Bronchus fibroblast of lung (primary cell): ENCODE measurements around a stretch of chr3.

DNA sequence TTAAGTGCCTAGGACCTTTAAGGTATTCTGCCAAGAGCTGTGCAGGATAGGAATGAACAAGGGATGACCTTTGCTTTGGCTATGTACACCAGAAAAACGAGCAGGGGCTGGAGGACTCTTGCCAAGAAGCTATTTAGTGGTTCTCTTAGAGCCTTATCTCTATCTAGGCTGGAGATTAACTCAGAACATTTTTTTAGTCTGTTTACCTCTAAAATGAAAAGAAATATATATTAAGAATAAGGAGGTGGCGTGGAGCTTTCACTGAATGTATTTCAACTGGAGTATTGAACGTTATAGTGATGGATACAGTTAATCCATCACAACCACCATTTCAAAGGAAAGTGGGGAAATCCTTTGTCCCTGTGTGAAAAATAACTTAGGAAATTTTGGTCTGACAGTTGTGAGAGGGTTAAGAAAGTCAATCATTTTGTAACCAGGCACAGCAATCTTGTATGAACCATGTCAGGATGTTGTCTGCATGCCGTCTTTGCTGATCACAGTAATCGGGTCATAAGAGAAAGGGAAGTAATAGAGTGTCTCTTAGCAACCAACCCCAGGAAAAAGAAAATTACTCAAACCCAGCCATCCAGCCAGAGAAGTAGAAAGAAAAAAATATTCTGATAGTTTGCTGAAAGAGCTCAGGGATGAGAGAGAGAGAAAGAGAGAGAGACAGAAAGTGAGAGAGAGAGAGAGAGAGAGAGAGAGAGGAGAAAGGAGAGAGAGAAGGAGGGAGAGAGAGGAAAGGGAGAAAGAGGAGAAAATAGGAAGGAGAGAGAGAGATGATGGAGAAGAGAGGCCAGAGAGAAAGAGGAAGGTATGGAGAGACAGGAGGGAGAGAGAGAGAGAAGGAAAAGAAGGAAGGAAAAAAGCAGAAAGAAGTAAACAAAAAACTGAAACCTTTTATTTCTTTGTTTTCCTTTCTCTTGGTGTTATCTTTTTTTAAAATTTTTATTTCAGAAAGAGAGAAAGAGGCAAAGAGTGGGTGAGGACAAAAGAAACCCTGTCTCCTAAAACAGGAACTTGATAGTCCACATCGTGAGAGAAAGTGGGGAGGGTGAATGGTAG is 279.3 kb downstream of the LPP start:
- RAMPAGE, long total RNA = no peak

GRCh38 chr3:188609345-188609970 is 455.5 kb downstream of the LPP start:
- RAMPAGE, long total RNA = no peak

DNA sequence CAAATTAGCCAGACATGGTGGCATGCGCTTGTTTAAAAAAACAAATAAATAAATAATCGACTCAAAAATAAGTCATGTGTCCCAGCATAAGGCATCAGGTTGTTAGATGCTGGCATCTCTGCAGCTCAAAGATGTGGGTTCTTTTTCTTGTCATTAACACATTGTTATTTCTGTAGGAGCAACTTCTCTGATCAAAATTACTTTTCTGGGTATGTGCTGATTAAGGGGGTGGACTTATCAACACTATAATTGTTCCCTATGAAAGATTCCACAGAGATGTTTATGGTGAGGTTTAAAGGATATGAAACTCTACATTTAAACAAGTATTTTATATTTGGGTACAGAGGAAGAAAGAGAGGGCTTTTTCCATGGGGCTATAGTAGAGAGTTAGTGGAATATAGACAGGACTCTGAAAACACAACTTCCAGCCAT is 294.0 kb upstream of the TPRG1 start:
- RAMPAGE, long total RNA = no peak

GRCh38 chr3:188879241-188879836 is 292.4 kb upstream of the TPRG1 start:
- RAMPAGE, long total RNA = no peak

DNA sequence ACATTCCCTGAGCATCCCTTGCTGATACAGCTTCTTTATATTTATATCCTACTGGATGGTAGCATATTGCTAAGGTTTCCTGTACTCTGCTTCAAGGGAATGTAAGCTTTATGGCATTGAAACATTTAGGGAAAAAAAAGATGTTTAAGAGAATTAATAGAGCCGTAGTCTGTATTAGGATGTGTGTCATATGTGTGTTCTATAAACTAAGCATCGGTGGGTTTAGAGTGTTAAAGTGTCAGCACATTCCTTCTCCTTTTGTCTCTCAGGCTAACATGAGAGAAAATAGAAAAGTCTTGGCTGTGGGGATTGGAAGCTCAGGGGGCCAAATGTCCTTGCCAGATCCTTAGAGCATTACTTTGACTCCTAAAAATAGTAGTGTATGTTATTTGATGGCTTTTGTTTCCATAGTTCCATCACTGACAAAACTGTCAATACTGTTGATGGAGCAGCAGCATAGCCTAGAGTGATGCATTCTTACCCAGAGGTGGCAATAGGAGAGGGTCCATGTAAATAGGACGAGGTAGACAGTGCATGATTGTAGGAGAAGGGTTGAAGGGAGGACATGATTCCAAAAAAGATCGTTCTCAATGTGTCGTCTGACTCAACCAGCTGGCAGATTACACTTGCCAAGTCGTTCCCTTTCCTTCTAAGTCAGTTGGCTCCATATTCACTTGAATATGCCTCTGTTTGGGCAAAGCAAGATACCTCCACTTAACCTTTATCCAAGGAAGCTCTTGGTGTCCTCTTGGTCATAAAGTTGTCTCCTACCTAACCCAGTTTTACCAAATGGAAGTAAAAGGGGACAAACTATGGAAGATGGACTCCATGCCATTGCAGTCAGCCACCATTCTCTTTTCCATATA is 282.7 kb upstream of the TPRG1 start:
- RAMPAGE, long total RNA = no peak

DNA sequence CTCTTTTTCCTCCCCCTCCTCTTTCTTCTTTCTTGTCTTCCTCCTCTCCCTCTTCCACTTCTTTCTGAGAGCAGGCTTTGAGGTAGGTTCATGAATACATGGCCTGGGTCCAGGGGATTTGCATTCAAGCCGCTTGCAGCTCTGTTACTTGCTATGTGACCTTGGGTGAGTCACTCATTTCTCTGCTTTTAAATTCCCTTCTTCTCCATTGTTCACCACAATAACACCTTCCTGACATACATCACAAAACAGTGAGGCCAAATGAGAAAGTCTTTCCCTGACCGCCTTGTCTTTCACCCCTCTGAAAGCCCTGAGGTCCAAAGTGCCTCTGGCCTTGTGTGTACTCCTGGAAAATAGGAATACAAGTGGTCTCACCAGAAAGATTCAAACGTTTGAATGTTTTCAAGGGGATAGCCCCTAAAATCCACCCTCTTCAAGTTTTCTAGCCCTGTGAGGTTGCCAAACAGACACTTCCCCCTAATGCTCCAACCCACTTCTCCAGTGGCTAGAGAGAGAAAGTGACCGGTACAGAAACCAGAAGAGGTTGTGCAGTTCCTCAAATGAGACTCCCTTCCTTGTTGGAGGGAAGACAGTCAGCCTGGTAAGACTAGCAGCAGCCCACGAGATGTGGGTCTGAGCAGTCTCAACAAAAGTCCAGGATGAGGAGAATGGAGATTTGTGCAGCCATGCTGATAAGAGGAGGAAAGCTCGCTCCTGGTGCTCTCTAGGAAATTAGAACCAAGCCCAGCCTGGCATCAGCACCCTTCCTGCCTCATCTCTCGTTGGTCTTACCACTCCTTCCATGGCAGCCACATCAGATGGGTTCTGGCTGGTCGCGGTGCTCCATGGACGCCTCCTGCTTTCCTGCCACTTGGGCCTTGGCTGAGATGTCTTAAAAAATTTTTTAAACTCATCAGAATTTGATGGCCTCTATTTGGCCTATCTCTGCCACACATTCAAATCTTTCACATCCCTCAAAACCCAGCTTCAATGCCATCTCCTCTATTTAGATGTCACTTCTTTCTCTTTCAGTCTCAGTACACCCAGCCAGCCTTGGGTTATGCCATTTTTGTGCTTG is 222.8 kb upstream of the TPRG1 start:
- RAMPAGE, long total RNA = no peak

GRCh38 chr3:189227022-189227834 is 55.5 kb downstream of the TPRG1 start:
- RAMPAGE, long total RNA = no peak

GRCh38 chr3:189304352-189305416 is 132.9 kb downstream of the TPRG1 start:
- RAMPAGE, long total RNA = no peak

DNA sequence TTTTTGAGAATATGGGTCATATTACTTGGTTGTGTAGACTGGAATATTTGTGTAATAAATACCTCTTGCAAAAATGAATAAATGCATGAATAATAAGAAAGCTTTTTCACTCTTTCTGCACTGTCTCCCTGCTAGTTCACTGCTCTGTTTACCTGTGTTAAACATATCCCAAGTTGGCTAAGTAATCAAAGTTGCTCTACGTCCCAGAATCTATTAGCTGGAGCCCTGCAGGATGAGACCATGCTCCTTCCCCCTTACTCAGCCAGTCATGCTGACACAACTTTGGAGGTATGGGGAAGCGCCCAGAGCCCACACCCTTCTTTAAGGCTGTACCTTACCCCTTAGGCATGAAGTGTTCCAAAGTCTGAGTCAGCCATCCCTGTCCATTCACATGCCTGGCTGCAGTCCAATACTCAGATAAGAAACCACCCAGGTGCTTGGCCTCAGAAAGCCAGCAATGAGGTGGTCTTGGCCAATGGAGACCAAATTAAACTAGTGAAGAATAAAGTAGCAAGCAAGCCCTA is 221.1 kb downstream of the TPRG1 start:
- RAMPAGE, long total RNA = no peak

DNA sequence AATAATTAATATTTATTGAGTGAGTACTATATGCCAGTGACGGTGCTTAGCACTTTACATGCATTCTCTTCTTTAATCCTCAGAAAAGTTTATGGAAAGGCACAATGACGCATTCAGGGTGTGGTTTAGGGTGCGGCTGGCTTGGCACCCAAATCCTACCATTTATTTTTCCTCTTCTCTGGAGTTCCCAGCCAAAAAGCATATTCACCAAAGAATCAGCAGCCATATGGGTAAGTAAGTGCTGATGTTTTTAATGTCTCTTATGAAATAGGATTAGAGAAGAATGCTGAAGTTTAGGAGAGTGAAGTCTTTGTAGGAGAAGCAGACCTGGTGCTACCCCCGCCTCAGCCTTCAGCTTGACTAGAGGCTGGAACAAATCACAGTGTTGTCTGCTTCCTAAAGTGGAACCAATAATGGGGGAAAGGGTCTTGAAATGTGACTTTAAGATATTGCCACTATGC is 140.3 kb upstream of the TP63 start:
- RAMPAGE, long total RNA = no peak

DNA sequence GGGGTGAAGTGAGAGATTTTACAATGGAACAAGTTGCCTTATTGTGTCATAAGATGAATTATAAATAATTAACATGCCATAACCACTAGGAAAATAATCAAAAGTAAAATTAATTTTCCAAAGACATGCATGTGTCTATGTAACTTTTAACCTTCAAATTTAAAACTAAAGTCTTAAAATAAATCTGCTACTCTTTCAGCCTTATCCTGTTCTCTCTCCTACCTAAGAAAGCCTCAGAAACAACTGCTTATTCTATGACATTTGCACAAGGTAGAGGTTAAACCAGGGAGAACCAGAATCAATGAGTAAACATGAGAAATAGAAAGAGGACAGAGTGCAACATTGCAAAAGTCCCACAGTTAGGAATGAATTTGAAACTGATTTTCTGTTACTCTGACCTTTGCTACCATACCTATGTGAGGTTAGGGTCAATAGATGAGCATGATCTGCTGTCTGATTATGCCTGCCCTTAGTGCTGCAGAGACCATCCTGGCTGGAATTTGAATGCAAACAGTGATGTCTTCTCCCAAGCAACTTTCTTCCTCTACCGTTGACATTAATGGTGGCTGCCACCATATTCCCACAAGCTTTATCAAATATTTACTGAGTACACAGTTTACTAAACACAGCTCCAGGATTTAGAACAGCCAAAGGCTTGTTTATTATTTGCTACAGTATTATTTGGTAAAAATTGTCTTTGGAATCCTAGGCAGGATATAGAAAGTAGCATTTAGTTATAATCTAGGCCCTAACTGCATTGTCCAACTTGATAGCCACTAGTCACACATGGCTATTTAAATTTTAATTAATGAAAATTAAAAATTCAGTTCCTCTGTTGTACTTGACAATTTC is 8.7 kb upstream of the CLDN1 start:
- RAMPAGE, long total RNA = no peak

DNA sequence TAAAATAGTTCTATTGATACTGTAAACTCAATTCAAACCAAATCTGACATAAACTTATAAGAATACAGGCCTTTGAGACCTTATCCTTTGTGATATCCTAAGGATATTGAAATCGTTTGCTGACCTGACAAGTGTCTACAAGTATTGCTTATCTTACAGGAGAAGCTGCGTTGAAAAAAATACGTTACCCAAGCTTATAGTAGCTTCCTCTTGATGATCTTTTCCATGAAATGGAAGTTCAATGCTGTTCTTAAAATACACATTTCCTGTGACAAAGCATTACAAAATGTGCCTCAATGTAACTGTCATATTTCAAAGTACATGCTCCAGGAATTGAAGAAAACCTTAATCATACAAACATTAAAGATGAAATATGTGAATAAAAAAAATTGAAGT is 104.8 kb downstream of the IL1RAP start:
- RAMPAGE, long total RNA = no peak

- RAMPAGE, long total RNA = no peak
Measured at GRCh38 chr3:190860544-190860988, 1.9 kb downstream of the GMNC start.

- RAMPAGE, long total RNA = no peak
Measured at GRCh38 chr3:191328664-191328972, 576 bp upstream of the CCDC50 start.

- RAMPAGE, long total RNA = no peak
Measured at GRCh38 chr3:192063364-192063977, 602.5 kb downstream of the PYDC2 start.

DNA sequence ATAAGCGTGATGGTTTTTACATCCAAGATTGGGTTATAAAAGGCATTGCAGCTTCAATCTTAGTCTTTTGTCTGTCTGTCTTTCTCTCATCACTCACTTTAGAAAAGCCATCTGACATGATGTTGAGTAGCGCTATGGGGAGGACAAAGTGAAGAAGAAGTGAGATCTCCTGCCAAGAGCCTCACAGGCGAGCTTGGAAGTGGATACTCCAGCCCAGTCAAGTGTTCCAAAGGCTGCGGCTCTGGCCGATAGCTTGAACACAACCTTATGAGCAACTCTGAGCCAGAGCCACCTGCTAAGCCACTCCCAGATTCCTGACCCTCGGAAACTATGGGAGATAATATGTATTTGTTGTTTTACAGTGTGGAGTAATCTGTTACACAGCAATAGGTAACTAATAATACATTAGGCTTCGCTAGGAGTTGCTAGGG is 76.3 kb downstream of the MB21D2 start:
- RAMPAGE, long total RNA = no peak

DNA sequence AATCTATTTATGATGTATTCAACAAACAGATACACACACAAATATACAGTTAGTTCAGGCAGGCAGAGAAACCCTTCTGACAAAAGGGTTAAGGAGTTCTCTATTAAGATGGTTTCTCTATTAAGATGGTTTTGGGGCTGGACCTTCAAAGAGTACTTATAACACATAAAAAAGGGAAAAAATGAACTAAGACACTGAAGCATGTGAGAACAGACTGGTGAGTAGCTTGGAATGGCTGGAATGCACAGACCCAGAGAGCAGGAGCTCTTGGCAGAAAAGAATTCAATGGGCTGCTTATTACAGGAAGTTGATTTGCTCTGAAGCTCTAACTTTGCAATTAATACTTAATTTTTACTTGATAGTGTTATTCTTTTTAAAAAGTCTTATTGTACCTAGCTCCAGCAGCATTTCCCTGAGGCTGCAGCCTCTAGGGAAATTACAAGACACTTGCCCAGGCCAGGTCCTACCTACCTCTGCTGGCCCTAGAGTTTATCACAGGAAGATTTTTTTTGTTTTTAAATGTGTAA is 28.5 kb downstream of the MB21D2 start:
- RAMPAGE, long total RNA = no peak

- RAMPAGE, long total RNA = no peak
Measured at GRCh38 chr3:192916737-192917357, 809 bp downstream of the MB21D2 start.

DNA sequence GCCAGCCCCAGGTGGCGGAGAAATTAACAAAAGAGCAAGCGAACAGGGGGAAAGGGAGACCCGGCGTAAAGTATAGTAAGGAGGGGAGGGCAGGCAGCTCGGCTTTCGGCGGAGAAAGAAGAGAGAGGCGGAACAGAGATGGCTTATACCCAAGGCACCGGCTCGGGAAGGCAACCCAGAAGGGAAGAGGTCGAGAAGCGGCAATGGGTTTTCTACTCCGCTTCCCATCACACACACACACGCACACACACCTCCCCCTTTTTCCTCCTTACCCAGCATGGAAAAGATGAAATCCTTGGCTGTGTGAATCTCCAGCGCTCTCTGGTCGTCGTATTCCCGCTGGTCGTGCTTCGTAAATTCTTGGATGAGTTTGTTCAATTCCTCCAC is 305 bp downstream of the MB21D2 start:
- RAMPAGE, long total RNA = no peak

GRCh38 chr3:193391955-193392462 is 13.5 kb upstream of the ATP13A5 start:
- RAMPAGE, long total RNA = no peak